Occipital lobe (tissue), 2 donors: ENCODE results near the gene ANKLE2.

DNA sequence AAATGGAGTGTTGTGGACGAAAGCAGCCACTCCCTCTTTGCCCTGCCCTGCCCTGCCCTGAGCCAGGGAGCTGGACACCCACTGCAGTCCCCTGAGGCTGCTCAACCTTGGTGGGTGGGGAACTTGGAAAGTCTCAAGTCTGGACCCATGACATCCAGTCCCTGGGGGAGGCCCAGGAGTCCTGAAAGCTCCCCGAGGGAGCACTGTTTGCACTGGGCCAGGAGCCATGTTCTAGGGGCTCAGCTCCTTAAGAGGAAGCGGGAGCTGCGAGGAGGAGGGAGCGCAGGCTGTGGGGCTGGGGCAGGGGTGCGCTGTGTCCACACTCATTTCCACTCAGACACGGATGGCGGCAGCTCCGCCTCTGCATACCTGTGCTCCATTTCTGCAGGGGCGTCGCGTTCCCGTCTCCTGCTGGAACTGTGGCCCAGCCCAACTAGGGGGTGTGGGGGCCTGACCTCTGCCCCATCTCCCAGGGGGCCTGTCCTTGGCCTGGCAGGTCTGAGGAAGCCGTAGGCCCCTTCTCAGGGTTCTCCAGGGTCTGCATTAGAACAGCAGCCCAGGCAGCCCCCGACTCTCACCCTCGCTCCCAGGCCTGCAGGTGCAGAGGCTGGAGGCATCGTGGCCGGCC is 31.1 kb downstream of the FBRSL1 start:
- RAMPAGE, long total RNA, result no peak

GRCh38 chr12:132552094-132553173 is 57.9 kb downstream of the LRCOL1 start:
- RAMPAGE, long total RNA, result no peak

DNA sequence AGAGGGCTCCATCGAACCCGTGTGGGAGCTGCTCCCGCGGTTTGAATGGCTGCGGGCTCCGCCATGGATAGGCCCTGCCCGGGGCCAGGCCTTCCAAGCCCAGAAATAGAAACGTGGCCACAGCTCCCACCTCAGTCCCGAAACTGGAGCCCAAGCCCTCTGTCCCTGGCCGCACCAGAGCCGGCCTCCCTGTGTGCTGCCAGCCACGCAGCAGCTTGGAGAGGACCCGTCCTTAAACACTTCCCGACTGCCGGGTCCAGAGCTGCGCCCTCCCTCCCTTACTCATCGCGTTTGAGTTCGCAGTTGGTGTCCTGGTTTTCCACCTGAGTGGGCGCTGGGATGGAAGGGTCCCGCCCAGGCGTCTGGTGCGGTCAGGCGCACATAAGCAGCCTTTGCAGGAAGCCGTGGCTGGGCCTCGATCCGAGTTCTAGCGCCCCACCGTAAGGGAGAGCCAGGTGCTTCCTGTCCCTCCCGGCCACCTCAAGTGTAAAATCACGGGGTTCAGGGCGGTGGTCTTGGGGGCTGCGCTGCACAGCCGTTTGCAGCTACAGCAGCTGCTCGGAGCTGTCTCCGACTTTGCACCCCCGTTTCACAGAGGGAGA is 51.6 kb downstream of the LRCOL1 start:
- RAMPAGE, long total RNA, result no peak

DNA sequence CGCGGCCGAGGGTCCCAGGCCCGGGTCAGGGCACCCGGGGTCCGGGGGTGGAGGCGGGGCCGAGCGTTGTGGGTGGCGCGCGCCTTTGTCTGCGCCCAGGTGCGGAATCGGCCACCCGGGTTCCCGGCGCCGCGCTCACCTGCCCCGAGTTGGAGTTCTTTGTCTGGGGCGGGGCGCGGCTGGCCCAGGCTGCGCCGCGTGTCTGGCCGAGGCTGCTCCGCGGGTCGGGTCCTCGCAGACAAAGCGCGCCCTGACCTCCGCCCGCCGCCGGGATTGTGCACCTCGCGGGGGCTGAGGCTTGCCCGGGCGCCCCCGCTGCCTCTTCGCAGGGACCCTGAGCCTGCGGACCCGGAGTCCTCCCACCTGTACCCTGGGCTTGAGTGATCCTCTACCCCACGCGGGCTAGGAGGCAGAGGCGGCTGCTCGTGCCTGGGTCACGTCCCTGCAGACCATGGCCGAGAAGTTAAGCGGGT is 49.9 kb downstream of the LRCOL1 start:
- RAMPAGE, long total RNA, result no peak

GRCh38 chr12:132577661-132579029 is 32.2 kb downstream of the LRCOL1 start:
- RAMPAGE, long total RNA, result no peak

DNA sequence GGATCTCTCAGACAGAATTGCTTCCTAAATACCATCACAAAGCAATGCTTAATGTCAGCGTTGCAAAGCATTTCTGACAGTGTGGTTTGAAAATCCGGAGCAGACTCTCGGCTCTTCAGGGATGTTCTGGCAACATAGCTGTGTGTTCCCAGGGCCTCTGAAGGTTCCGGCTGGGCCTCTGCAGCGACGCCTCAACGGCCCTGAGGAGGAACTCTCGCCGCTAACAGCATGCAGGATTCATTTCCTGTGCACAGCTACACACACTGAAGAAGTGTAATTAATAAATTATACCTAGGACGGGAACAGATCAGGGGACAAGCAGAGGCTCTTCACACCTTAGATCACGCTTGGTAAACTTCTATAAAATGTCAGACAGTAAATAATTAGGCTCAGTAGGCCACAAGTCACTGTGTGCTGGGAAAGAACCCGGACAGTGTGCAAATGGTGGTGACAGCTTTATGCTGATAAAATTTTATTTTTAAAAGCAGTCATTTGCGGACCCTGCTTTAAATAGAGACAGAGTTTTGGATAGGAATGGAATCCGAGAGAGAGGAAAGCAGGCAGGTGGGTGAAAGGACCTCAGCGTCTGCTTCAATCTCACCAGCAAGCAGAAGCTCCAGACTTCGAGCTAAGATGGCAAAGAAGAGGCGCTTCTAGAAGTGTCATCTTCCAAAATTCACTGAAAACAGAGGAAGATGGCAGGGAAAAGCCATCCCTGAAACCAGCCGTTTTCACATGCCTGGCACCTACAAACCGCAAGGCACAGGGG is 21.4 kb downstream of the ANKLE2 start:
- RAMPAGE, long total RNA, result no peak

- RAMPAGE, long total RNA, result no peak
Observed at GRCh38 chr12:132761030-132761984, at the start of gene ANKLE2. TSS of gene ANKLE2 (minus strand) at chr12:132761832.

GRCh38 chr12:132823947-132824945 is 4.4 kb downstream of the GOLGA3 start:
- RAMPAGE, long total RNA, result no peak

DNA sequence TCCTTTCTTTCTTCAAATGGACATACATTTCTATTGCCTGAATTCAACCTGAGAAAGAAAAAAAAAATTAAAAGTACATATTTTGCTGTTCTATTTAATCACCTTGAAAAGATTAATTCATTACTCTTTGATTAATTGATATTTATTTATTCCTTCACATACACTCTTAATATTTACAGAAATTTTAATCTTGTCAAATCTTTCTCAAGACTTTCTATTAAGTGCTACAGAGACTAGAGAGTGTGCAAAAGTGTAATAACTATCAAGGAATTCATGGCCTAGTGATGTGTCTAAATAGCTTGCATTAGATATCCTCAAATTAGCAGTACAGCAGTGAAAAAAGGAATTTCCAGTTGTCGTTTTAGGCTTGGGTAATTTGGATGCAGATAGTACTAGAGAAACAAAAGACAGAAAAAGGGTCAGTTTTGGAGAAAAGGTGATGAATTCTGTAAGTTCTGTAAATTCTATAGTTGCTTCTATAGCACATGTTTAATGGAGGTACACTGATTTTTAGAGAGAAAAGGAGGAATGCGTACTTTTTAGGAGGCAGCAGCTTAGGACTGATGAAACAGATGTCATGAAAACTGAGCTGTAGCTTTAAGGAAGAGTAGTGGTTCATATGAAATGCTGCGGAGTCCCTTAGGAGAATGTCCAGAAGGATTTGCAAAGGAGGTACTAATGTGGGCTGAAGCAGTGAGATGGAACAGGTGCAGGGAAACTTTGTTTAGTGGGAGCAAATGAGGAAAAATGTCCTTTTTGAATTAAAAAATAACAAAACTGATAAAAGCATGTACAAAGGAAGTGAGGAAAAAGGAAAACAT is 3.7 kb downstream of the ZNF140 start:
- RAMPAGE, long total RNA, result no peak

DNA sequence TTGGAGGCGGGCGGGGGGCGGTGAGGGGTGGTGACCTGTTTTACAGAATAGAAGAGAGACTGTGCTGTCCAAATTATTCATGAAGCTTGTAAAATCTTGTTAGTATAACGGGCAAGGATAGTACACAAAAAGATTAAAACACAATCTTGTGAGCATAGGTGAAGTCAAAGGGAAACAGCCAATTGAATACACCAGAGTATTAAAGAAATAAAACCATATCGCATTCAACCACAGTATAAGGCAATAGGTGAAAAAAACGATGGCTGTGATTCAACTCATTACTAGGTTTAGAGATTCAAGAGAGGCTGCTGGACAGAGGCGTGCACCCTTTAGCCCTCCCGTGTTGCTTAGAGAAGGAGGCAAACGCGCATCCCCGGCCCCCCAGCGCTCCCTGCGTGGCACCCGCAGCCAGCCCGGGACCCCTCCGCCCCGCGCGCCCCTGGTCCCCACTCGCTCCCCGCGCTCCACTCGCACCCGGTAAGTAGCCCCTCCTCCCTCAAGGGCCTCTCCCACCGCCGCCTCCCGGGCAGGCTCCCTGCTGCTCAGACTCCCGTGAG is 417 bp downstream of the ZNF891 start:
- RAMPAGE, long total RNA, result no peak